Left ventricle myocardium (tissue), 1 donor: Measurements from ENCODE around the genes PPP1R26, LCN1, KCNT1, UBAC1, LHX3 and GPSM1.

- PRO-cap: no peak
Measured at GRCh38 chr9:134644859-134645735, 3.5 kb downstream of the COL5A1 start.

DNA sequence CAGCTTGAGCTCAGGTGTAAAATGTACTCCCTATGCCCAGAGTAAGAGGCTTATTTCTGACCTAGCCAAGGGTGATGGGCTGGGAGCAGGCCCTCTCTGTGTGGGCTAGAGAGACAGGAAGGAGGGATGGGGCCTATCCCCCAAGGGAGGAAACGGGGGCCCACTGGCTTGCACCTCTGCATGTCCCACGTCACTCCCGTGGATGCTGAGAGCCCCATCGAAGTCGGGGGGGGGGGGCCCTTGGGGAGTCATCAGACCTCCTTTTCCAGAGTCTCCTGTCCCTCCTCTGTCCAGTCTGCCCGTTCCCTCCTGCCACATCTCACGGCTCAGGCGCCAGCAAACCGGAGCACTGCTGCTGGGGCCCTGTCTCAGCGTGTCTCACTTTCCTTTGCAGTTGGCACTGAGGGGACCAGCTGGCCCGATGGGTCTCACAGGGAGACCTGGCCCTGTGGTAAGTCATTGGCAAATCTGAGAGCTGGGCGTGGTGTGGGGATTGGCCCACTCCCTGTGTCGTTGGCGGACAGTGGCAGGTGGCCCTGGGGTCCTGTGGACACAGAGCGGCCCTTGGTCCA, 110.7 kb downstream of the COL5A1 start:
- PRO-cap: no peak

DNA sequence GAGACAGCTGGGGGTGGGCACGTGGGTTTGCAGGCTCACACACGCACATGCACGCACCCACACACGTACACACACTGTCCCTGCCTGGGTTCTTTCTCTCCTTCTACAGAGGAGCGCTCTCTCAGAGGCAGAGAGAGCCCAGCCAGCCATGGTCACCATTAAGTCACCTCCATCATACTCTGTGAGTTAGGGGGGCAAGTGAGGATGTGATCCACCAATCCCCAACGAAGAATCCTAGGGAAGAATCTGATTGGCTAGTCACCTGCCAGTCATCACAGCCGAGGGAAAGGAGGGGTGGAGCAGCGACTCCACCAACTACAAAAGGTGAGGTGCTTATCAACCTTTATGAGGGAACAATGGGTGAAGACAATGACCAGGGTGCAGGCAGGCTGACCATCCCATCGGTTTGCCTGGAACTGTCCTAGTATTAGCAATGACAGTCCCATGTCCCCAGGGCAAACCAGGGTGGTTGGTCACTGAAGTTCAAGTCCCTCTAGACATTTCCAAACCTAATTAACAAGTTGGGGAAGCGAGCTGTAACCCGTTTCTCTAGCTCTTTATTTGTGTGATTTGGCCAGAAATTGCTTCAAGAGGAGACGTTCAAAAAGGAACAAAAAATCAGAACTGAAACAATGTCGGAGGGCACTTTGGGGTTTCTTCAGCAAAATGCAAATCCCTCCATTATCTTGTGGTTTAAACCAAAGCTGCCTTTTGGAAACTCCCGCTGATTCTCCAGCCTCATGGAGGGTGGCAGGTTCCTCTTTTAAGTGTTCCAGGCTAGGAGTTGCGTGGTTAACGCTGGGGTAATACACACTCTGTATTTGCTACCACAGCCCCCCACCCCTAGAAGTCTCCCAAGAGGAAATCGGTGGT, 18.8 kb upstream of the FCN1 start:
- PRO-cap: no peak

- PRO-cap: no peak
Measured at GRCh38 chr9:135130167-135131102, 43.0 kb downstream of the OLFM1 start.

DNA sequence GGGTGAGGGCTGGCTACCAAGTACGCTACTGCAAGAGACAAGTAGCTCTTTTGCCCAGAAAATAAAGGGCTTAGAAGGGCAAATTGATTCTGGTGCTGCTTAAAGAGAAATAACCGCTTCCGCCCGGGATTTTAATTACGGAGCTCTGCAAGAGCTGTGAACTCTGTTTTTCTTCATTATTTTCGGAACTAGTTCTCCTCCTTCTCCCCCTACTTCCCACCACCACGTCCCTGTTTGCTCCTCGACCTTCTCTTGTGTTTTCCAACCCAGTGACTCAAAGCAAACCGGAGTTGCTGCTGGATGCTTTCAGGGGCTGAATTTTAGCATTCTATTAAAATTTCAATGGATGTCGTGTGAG, 139.7 kb upstream of the PPP1R26 start:
- PRO-cap: no peak

GRCh38 chr9:135382231-135382482, 97.4 kb upstream of the PPP1R26 start:
- PRO-cap: no peak

DNA sequence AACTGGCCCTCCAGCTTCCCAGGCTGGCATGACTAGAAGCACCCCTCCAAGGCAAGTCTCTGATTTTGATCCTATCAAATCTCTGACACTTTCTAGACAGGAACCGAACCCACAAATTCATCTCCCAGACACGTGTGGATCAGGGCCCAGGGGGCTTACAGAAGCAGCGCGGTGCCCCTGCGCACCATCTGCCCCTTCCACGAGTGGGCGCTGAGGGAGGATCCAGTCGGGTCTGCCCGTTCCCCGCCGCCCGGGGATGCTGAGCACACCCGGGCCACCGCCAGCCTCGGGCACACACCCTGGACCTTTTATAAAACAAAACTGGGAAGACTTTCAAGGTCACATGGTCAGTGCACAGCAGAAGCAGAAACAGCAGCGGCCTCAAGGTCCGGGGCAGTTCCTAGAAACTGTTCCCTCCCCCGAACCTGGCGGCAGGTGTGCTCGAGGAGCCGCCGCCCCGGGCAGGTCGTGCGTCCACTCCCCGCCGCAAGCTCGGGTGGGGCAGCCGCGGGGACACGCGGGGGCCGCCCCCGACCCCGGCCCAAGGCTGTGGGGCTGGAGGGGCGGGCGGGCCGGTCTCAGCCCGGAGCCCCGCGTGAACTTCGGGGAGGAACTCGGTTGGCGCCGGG, 742 bp upstream of the PPP1R26 start:
- PRO-cap: unidirectional peak, plus-strand start at position 225 of the sequence; bidirectional peak, plus-strand start at position 342 of the sequence, minus-strand start at position 309 of the sequence

DNA sequence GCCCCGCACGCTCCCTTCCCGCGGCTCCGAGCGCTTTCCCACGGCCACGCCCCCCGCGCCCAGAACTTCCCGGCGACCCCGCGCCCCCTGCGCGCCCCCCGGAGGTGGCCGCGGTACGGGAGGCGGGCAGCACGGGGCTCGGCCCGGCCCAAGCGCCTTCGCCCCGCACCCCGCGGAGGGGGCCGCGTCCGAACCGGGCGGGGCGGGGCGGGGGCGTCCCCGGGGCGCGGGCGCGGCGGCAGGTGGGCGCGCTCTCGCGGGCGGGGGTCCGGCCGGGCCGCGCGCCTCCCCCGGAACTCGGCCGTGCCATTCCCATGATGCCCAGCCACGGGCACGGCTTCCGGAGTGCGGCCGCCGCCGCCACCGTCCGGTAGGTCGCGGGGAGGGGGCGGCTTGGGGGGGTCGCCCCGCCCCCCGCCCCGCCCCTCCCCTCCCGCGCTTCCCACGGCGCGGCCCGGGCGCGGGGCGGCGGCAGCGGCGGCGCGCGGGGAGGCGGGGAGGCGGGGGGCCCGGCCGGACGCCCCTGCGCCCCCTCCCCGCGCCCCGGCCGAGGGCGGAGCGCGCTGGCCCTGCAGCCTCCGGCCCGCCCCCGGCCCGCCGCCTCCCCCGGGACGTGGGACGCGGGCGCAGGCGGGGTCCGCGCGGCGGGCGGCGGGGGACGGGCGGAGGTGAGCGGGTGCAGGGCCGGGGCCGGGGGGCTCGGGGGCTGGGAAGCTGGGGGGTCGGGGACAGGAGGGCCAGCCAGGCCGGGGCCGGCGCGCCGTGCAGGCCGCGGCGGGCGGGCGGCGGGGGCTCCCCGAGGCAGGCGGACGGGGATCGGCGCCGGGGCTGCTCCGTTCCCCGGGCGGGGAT, at the start of gene PPP1R26:
PPP1R26 (plus strand) TSS at position 428 of the 852 bp plus-strand sequence.
- PRO-cap: bidirectional peak, plus-strand start at position 339 of the sequence, minus-strand start at position 347 of the sequence; bidirectional peak, plus-strand start at position 629 of the sequence, minus-strand start at position 565 of the sequence

DNA sequence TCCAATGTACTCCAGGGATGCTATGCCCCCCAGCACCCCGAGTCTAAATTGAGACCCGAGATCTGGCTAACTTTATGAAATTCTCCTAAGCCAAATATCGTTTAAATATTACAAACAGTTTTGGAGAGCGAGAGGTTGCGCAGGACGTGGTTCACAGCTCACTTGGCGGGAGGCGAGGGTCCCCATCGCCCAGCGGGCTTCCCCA, 358 bp upstream of the MRPS2 start:
- PRO-cap: no peak

- PRO-cap: no peak
Measured at GRCh38 chr9:135521233-135521554, at the start of gene LCN1. TSS of gene LCN1 (plus strand) at chr9:135521440.

DNA sequence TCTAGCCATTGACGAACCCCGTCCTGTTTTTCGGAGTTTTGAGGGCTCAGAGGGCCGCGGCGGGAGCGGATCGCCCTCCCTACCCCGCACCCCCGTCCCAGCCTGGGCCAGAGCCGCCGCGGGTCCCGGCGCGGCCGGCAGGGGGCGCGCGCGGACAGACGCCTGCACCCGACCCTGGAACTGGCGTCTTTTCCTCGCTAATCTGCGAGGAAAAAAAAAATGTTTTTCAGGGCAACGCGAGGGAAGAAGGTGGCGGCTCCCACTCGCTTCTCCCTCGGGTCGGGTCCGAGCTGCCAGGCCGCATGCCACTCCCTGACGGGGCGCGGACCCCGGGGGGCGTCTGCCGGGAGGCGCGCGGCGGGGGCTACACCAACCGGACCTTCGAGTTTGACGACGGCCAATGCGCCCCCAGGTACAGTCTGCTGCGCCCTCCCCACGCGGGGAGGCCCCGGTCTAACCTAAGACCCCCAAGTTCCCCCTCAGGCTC, at the start of gene KCNT1:
KCNT1 (plus strand) TSS at position 229 of the 487 bp plus-strand sequence.
- PRO-cap: no peak

- PRO-cap: no peak
Measured at GRCh38 chr9:135906263-135906475, 1.2 kb downstream of the CAMSAP1 start.

- PRO-cap: no peak
Measured at GRCh38 chr9:135926668-135927449, 19.5 kb upstream of the CAMSAP1 start.

GRCh38 chr9:135960565-135961836, at the start of gene UBAC1:
TSS of gene UBAC1 (minus strand) at chr9:135961373.
- PRO-cap: unidirectional peak, minus-strand start at chr9:135961193; unidirectional peak, minus-strand start at chr9:135961362

GRCh38 chr9:136007369-136008413, 46.5 kb upstream of the UBAC1 start:
- PRO-cap: no peak

GRCh38 chr9:136052476-136052960, 42.6 kb downstream of the NACC2 start:
- PRO-cap: bidirectional peak, plus-strand start at chr9:136052767, minus-strand start at chr9:136052568

- PRO-cap: no peak
Measured at GRCh38 chr9:136107842-136108902, 10.5 kb downstream of the TMEM250 start.

GRCh38 chr9:136204875-136205441, at the start of gene LHX3:
TSS of gene LHX3 (minus strand) at chr9:136205128.
- PRO-cap: no peak

DNA sequence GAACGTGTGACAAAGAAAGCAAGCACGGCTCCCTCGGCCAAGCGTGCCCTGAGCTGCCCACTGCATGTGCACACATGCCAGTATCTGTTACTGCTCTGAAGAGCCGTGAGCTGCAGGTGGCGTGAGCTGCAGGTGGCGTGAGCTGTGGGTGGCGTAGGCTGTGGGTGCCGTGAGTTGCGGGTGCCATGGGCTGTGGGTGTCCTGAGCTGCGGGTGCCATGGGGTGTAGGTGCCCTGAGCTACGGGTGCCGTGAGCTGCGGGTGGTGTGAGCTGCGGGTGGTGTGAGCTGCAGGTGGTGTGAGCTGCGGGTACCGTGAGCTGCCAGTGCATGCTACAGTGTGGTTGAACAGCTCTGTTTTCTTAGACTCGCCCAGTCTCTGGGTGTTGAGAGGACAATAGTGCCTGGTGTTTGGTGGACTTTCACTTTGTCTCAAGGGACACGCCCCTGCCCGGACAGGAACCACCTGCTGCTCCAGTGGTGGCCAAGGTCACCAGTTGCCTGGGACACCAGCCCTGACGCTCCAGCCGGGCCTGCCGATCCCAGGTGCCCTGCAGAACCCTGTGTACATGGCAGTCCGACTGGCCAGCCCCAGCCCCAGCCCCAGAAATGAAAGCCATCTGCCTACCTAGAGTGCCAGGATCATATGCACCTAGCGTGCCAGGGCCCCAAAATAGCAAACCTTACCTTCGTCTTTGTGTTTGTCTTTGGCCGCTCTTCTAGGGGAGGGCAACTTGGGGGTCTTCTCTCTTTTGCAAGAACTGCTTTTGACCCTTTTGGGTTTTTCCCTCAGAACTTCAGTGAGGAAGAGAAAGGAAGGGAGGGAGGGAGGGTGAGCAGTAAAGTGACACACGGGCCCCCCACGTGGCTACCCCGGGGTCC, 6.6 kb downstream of the CCDC187 start:
- PRO-cap: no peak

DNA sequence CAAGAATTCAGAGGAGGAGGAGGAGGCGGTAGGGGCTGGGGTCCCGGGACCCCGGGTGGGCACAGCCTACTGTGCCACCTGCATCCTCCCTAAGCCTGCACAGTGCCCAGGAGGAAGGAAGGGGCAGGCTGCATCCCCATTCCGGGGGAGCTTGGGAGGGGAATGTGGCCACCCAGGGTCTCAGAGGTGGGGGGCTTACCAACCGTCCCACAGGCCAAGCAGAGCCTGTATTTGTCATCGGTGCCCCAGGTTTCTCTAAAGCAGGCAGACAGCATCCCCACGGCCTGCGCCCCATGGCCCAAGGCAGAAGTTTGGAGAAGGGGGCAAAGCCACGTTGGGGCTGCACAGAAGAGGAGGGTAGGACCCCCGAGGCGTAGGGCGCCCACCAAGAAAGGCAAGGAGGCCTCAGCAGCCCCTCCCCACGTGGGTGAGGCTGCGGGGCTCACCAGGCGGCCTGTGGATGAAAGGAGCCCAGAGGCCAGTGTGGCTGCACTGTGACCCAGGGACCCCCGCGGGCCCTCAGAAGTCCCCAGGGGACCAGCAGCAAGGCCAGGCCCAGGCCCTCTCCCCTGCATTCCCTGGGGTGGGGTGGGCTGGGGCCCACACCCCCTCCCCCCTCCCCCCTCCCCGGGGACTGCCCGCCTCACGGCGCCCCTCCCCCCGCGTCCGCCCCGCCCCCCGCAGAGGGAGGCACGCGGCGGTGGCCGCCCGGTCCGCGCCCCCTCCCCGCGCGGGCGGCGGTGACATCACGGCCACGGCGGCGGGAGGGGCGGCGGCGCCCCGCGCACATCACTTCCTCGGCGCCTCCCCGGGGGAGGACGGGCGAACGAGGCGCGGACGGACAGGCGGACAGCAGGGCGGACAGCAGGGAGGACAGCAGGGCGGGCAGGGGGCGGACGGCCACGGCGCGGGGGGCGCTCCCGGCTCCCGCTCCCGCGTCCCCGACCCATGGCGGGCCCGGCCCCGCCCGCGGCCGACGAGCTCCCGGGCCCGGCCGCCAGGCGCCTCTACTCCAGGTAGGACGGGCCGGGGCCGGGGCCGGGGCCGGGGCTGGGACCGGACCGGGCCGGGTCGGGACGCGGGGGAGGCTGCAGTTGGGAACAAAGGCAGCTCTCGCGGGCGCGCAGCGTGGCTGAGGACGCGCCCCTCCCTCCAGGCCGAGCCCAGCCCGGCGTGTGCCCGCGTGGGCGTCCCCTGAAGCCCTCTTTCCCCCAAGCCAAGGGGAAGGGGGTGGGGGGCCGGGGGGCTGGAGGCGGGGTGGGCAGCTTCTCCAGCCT, at the start of gene GPSM1:
GPSM1 (plus strand) TSS at position 792 of the 1,277 bp plus-strand sequence.
- PRO-cap: bidirectional peak, plus-strand start at position 825 of the sequence, minus-strand start at position 725 of the sequence